Suprapubic skin (tissue), 4 donors: Measurements from ENCODE around the gene ZNF317.

- PRO-cap: no peak
- RAMPAGE, long total RNA, 4 experiments: no peak in any of the 4 experiments
Measured at GRCh38 chr19:8365734-8366334, 1.9 kb downstream of the ANGPTL4 start.

DNA sequence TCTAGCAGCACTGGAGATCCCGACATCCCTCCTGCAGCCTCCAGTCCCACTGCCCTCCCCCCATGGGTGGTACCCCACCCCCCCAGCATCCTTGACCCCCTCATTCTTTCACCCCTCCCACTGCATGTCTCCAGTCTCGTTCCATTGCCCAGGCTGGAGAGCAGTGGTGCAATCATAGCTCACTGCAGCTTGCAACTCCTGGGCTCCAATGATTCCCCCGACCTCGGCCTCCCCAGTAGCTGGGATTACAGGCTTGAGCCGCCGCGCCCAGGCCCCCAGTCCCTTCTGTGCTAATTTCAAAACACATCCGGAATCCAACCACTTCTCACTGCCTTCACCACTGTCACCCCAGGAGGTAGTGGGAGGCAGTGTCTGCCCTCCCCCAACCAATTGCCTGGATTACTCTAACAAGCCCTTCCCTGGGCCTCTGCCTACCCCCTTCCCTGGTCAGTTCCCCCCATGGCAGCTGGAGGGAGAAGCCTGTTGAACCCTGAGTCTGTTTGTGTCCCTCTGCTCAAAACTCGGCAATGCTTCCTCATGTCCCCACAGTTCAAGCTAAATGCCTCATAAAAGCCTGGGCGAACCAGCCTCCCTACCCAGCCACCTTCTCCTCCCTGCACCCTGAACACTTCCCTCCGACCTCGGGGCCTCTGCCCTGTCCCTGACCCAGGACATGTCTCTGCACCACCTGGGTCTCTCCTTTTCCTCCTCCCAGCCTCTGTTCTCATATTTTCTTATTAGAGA is 2.3 kb downstream of the PRAM1 start:
- PRO-cap: no peak
- RAMPAGE, long total RNA, 4 experiments: no peak in any of the 4 experiments

DNA sequence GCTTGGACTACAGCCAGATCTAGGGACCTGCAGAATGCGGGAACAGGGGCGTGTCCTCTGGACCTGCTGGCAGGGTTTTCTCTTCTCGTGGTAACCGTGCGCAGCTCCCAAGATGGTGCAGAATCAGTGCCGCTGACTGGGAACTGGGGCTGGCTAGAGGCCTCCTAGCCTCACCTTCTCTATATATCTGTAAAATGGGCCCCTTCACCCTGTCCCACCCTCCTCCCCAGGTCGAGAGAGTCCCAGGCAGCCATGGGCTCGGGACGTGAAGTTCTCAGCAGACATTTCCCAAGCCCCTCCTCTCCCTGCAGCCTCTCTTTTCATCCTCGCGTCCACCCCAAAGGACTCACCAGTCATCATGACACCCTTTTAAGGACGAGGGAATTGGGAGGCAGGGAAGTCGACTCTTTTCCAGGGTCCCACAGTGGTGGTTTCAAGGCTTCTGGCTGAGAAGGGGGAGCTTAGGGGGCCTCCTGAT is 4.4 kb upstream of the PRAM1 start:
- PRO-cap: no peak
- RAMPAGE, long total RNA, 4 experiments: no peak in any of the 4 experiments

DNA sequence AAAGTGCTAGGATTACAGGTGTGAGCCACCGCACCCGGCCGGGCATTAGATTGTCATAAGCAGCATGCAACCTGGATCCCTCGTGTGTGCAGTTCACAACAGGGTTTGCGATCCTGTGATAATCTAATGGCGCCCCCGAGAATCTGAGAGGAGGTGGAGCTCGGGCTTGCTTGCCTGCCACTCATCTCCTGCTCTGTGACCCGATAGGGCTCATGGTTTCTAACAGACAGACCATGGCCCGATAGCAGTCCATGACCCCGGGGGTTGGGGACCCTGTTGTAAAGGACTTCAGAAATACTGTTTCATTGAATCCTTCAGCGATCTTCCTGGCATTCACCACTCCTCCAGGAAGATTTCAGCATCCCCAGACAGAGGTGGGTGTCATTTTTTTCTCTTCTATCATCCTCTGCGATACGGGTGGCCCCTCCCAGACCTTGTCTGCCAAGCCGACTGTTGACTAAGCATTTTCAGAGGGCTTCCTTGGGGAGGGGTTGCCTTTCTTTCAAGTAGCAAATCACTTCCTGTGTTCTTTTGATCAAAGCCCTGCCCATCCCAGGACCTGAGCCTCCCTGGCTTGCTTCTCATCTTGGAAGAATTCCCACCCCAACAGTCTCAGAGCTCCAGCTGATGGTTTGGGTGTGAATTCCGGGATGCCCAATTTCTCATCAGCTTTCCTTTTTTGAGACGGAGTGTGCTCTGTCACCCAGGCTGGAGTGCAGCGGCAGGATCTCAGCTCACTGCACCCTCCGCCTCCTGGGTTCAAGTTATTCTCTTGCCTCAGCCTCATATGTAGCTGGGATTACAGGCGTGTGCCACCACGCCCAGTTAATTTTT is 1.7 kb downstream of the MYO1F start:
- PRO-cap: no peak
- RAMPAGE, long total RNA, 4 experiments: no peak in any of the 4 experiments

GRCh38 chr19:8600791-8601131 is 9.8 kb downstream of the ADAMTS10 start:
- PRO-cap: no peak
- RAMPAGE, long total RNA, 4 experiments: no peak in any of the 4 experiments

DNA sequence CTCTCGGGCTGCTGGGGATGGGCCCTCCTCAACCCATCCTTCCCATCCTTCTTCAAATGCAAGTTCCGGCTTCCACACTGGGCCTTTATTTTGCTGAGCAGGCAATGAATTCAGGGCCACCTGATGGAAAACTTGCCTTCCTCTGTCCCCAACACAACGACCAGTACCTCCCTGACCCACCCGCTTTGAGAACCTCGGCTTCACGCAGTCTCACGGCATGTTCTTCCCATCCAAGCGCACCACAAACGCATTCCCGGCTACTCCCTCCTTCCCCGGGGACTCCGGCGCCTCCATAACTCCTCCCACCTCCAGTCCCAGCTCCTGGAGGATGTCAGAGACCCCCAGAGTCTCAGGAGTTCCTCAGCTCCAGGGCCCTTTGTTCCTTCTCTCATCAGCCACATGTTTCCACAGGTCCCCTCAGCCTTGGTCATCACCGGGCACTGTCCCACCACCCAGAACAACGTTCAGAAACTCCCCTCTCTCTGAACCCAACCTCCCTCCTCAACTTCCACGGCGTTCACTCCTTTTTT is 9.3 kb downstream of the ZNF558 start:
- PRO-cap: no peak
- RAMPAGE, long total RNA, 4 experiments: no peak in any of the 4 experiments

- PRO-cap: no peak
- RAMPAGE, long total RNA, 4 experiments: no peak in any of the 4 experiments
Measured at GRCh38 chr19:8831557-8832156, 447 bp downstream of the ZNF558 start.

- PRO-cap: no peak
- RAMPAGE, long total RNA, 4 experiments: no peak in any of the 4 experiments
Measured at GRCh38 chr19:9039787-9040192, 47.1 kb upstream of the OR1M1 start.

- PRO-cap: bidirectional peak, plus-strand start at chr19:9140397, minus-strand start at chr19:9140298
- RAMPAGE, long total RNA, 4 experiments: start-site peak on the plus strand in 2 of 4 experiments, at chr19:9140376-9140432 at its widest, 30 to 155 reads per replicate
Measured at GRCh38 chr19:9140156-9140962, at the start of gene ZNF317. TSS of gene ZNF317 (plus strand) at chr19:9140397.

DNA sequence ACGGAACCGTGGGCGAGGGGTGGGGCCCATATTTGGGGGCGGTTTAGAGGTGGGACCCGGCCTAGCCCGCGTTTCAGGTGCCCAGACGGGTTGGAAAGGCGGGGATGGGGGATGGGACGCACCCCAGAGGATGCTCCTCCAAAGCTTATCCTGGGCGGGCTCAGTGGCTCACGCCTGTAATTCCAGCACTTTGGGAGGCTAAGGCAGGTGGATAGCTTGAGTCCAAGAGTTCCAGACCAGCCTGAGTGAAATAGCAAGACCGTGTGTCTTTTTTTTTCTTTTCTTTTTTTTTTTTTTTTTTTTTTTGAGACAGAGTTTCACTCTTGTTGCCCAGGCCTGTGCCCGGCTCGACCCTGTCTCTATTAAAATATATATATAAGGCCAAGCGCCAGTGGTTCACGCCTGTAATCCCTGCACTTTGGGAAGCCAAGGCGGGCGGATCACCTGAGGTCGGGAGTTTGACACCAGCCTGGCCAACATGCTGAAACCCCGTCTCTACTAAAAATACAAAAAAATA is 442 bp upstream of the ZNF562 start:
- PRO-cap: no peak
- RAMPAGE, long total RNA, 4 experiments: no peak in any of the 4 experiments

GRCh38 chr19:9785390-9786460 is 17.2 kb upstream of the ZNF846 start:
- PRO-cap: unidirectional peak, minus-strand start at chr19:9785474; bidirectional peak, plus-strand start at chr19:9786067, minus-strand start at chr19:9786122
- RAMPAGE, long total RNA, 4 experiments: start-site peak on the minus strand in 2 of 4 experiments, at chr19:9786081-9786167 at its widest, 18 to 35 reads per replicate

- PRO-cap: bidirectional peak, plus-strand start at chr19:9792877, minus-strand start at chr19:9792533; unidirectional peak, minus-strand start at chr19:9793177
- RAMPAGE, long total RNA, 4 experiments: start-site peak on the minus strand in 4 of 4 experiments, at chr19:9793163-9793255 at its widest, 7 to 85 reads per replicate
Measured at GRCh38 chr19:9792621-9793522, 24.3 kb upstream of the ZNF846 start.

DNA sequence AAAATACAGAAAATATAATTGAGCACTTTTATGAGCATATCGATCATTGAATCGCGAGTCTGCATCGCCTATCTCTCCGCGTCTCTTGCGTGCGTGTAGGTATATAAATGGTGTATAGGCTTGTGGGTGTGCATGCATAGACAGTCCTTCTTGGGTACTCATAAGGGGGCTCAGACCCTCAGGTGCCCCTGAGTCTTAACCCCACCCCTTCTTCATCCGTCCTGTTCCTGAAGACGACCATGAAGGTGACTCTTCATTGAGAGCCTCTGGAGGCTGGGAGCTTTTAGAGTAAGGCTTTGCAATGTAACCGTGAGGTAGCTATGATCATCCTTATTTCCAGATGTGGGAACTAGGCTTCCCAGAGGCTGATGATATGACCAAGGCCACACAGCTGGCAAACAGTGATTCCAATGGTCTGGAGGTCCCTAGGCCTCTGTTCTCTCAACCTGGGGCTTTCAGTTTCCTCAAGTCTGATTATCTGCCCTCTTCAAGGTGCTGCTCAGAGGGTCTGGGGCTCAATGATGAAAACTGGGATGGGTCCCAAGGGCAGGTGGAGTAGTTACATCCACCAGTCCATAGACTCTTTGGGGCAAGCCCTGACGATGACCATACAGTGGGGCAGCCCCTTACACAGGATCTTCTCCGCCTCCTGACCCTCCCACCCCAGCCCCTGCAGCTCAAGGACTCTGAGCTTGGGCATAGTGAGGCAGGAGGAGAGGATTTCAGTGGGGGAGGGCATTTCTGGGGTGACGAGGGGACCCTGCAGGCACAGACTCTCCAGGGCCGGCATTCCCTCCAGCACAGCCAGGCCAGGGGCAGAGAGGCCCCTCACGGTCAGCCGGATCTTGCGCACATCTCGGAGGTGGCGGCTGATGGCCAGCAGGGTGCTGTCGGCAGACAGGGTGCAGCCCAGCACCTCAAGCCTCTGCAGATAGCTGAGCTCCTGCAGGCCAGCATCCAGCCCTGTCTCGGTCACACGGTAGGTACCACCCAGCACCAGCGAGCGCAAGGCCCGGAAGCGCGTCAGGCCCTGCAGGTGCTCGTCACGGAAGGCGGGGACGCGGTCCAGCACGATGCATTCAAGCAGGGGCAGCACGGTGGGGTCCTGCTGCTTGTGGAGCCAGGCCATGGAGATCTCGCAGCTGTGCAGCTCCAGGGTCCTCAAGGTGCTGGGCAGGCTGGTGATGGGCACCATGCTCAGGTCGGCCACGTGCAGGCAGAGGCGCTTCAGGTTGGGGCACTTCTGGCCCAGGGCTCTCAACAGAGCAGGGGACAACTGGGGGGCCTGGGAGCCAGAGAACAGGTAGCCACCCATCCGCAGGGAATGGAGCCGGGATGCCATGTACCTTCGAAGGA is 8.1 kb downstream of the FBXL12 start:
- PRO-cap: no peak
- RAMPAGE, long total RNA, 4 experiments: start-site peak on the minus strand in 1 of 4 experiments, centred at positions 499 to 960 of the sequence, 12 to 45 reads per replicate

- PRO-cap: no peak
- RAMPAGE, long total RNA, 4 experiments: no peak in any of the 4 experiments
Measured at GRCh38 chr19:9818092-9818529, 768 bp downstream of the FBXL12 start.

DNA sequence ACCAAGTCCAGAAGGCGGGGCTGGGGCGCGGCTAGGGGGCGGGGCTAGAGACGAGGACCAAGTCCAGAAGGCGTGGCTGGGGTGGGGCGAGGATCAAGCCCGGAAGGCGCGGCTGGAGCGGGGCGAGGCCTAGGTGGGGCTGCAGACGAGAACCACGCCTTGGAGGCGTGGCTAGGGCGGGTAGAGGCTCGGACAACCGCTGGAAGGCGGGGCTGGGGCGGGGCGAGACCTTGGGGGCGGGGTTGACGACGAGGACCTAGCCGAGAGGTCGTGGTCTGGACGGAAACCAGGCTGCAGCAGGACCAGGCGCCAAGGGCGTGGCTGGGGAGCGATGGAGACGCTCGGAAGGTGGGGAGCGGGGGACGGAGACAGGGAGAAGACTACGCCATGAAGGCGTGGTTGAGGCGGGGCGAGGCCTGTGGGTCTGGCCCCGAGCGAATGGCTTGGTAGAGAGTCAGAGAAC is 534 bp upstream of the FBXL12 start:
- PRO-cap: no peak
- RAMPAGE, long total RNA, 4 experiments: no peak in any of the 4 experiments

- PRO-cap: no peak
- RAMPAGE, long total RNA, 4 experiments: no peak in any of the 4 experiments
Measured at GRCh38 chr19:9934077-9934849, 2.1 kb downstream of the OLFM2 start.

GRCh38 chr19:10007999-10008601 is 2.2 kb downstream of the COL5A3 start:
- PRO-cap: no peak
- RAMPAGE, long total RNA, 4 experiments: no peak in any of the 4 experiments

- PRO-cap: no peak
- RAMPAGE, long total RNA, 4 experiments: no peak in any of the 4 experiments
Measured at GRCh38 chr19:10095681-10096690, 6.5 kb downstream of the ANGPTL6 start.

DNA sequence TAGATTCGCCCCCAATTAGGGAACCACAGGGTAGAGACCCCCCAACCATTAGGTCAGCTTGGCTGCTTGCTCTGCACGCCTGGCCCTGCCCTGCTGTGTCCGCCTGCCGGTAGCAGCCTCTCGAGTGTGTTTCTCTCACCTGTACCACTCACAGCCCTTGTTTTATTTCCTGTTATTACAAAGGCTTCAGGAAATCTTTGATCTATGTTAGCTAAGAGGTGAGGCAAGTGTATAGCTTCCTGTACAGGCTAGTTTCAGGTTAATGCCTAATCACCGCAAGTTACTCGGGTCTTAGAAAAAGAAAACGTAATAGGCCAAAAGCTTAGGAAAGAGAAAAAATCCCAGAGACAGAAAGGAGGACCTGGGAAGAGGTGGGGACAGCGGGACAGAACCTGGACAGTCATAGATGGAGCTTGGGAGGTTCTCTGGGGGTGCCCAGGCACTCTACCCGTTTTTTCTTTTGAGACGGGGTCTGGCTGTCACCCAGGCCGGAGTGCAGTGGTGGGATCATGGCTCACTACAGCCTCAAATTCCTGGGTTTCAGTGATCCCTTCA is 23.2 kb upstream of the EIF3G start:
- PRO-cap: no peak
- RAMPAGE, long total RNA, 4 experiments: no peak in any of the 4 experiments

GRCh38 chr19:10172771-10173612 is 21.8 kb downstream of the DNMT1 start:
- PRO-cap: no peak
- RAMPAGE, long total RNA, 4 experiments: start-site peak on the minus strand in 1 of 4 experiments, at chr19:10173095-10173310 at its widest, 23 reads per replicate